H7 (cell line): ENCODE data around the genes LMOD2, TMEM229A and FSCN3.

DNA sequence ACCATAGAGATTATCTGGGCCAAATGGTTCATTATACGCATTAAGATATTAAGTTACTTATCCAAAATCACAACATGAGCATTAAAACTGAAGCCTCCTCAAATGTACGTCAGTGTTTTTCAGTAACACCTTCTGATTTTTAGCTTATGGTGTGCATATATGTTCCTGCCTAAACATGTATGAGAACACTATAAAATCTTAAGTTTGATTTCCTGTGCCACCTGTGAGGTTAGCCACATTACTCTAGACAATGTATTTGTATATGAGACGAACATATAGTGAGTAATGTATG lies 103.1 kb downstream of the IQUB start:
- RAMPAGE, long total RNA = no peak

GRCh38 chr7:123598766-123599232 lies 2.8 kb upstream of the ASB15 start:
- RAMPAGE, long total RNA = no peak

- RAMPAGE, long total RNA = no peak
These were observed at the start of gene LMOD2 for GRCh38 chr7:123655445-123656167. Gene LMOD2 (plus strand): TSS chr7:123655866.

DNA sequence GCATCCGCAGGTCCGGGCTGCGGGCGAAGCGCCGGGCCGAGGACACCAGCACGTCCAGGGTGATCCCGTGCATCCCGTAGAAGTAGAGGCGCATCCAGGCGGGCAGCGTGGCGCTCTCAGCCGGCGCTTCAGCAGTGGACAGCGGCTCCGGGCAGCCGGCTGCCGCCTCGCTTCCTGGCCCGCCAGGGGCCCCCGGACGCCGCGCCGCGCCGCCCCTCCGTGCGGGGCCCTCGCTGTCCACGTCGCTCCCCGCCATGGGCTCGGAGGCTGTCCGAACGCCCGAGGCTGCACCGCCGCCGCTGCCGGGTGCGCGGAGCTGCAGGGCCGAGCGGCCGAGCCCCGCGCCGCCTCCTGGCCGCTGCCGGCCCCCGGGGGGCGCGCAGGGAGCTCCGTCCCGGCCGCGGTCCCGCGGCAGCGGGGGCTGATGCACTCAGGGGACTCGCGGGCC lies at the start of gene TMEM229A:
Gene TMEM229A, minus strand, starts transcription at position 320 of the 448 bp plus-strand sequence.
- RAMPAGE, long total RNA = no peak

- RAMPAGE, long total RNA = no peak
These were observed 757.7 kb downstream of the GRM8 start for GRCh38 chr7:126494910-126495582.

- RAMPAGE, long total RNA = no peak
These were observed 595.0 kb downstream of the GRM8 start for GRCh38 chr7:126657607-126658206.

- RAMPAGE, long total RNA = no peak
These were observed 874 bp downstream of the GRM8 start for GRCh38 chr7:127251463-127252670.

GRCh38 chr7:127368983-127370157 lies 23.1 kb downstream of the ZNF800 start:
- RAMPAGE, long total RNA = no peak

DNA sequence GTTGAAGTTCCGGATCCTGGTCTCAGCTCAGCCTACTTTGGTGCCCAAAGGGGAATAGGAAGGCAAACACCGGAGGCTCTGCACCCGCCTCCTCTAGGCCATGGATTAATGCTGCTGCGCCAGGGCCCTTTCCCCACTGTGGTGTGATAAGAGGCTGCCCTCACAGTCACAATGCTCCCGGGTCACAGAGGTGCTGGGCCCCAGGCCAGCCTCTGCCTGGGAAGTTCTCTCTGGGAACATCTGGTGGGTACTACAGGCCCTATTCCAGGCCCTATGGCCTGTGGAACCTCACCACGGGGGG lies at the start of gene FSCN3:
Gene FSCN3, plus strand, starts transcription at position 227 of the 301 bp plus-strand sequence.
- RAMPAGE, long total RNA = no peak

DNA sequence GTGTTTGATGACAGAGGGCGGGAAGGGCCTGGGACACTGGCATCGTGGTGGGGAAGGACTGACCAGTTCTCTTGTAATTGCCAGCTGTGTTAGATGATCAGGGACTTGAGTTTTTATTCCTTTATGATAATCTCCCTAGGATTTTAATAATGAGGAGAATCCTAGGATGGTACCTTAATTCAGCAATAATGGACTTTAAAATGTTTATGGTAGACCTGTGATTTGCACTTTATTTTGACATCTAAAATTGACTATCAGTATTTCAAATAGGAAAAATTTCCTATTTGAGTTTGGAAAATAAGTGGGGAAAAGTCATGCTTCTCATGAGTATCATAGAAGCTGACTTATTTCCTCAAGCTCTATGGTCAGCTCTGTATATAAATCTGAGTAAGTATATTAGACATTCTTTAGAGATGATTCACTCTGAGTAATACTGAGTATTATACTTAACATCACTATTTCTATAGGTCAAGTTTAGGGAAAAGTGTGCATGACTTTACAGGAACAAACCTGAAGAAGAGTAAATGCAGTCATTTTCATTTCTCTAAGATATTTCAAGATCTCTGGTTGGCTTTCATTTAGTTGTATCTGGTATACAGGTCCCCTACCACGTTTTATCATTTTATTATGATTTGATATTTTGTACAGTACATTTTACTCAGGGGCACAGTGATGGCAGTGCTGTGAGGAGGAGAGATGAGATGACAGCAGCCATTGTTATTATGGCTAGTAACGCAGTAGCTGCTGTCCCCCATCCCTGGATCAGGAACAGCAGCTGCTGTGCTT lies 15.0 kb downstream of the SND1 start:
- RAMPAGE, long total RNA = no peak

DNA sequence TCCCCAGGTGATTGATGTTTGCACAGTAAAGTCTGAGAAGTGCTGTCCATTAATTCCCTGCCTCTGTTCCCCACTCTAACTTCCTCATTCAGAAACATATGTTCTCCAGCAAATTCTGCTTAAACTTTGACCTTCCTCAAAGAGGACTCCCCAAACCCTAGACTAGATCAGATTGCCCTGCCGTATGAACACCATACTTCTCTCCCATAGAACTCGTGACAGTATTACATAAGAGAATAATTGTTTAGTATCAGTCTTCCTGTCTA lies 16.1 kb downstream of the SND1 start:
- RAMPAGE, long total RNA = no peak

DNA sequence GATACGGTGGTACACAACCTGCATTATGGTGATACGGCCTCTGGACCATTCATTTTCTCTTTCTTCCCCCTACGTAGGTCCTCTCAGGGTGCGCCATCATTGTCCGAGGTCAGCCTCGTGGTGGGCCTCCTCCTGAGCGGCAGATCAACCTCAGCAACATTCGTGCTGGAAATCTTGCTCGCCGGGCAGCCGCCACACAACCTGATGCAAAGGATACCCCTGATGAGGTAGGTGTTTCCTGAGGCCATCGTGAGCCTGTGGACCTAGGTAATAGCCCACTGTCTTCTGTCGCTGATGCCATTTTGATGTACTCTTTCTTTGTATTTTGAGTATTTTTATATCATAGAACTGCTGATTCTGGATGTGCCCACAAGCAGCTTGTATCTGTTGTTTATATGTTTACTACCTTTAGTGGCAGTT lies 34.6 kb downstream of the SND1 start:
- RAMPAGE, long total RNA = no peak

DNA sequence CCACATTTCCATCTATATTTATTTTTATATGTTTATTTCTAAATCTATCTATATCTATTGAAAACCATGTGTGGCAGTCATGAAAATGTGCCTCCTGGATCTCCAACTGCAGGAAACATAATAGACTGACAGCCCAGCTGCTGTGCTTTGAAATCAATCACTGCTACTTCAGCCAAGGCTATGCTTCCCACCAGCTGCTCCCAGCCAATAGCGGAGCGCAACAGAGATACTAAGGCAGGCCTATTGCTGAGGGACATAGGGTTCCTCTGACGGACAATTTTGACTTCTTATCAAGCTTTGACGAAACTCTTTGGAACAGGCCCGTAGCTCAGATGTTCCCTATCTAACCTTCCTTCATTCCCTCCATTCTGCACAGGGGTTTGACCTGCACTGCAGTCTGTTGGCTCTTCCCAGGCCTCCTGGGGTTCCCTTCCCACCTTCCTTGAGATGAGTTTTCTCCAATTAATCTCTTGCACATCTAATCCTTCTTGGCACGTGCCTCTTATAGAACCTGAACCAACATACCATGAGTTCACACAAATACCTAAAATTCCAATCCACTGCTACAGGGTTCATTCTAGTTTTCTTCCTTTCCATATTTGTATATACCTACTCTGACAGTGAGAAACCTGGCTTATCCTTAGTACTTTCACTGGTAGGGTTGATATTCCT lies 146.8 kb downstream of the LRRC4 start:
- RAMPAGE, long total RNA = no peak

GRCh38 chr7:127899081-127899805 lies 132.0 kb downstream of the LRRC4 start:
- RAMPAGE, long total RNA = no peak

DNA sequence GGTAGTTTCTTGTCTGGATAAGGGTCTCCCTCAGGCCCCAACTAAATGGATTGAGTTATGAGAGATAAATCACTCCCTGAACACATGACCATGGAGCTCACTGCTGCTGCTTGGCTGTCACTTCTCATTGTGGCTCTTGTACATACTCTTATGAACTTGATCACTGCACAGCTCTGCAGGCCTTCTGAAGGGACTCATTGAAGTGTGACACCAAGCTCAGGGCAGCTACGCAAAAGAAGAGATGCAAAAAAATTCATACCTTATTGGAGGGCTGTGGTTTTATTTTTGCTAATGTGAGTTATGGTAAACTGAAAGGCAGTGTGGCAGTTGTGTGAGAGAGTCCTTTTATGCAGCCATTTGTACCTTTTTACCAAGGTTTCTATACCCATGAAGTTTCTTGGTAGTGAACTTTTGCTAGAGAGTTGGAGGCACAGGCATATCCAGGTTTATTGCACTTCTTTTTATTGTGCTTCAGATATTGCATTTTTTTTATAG lies 100.8 kb downstream of the LRRC4 start:
- RAMPAGE, long total RNA = no peak

GRCh38 chr7:128064778-128065458 lies 33.7 kb upstream of the LRRC4 start:
- RAMPAGE, long total RNA = no peak

GRCh38 chr7:128075636-128076055 lies 44.4 kb upstream of the LRRC4 start:
- RAMPAGE, long total RNA = no peak

- RAMPAGE, long total RNA = no peak
These were observed 98.0 kb upstream of the LRRC4 start for GRCh38 chr7:128129191-128129752.

- RAMPAGE, long total RNA = no peak
These were observed 24.1 kb upstream of the LEP start for GRCh38 chr7:128217024-128217387.

- RAMPAGE, long total RNA = no peak
These were observed 26.1 kb downstream of the LEP start for GRCh38 chr7:128266849-128267809.